A673 (cell line): ENCODE measurements around a stretch of chr11.

GRCh38 chr11:73227815-73228533 is 9.9 kb downstream of the P2RY2 start:
- PRO-cap: no peak

- PRO-cap: no peak
Observed at GRCh38 chr11:73310189-73311255, 2.4 kb downstream of the ARHGEF17 start.

- PRO-cap: no peak
Observed at GRCh38 chr11:73311583-73311875, 3.5 kb downstream of the ARHGEF17 start.

GRCh38 chr11:73317242-73317579 is 9.1 kb downstream of the ARHGEF17 start:
- PRO-cap: bidirectional peak, plus-strand start at chr11:73317746, minus-strand start at chr11:73317472

DNA sequence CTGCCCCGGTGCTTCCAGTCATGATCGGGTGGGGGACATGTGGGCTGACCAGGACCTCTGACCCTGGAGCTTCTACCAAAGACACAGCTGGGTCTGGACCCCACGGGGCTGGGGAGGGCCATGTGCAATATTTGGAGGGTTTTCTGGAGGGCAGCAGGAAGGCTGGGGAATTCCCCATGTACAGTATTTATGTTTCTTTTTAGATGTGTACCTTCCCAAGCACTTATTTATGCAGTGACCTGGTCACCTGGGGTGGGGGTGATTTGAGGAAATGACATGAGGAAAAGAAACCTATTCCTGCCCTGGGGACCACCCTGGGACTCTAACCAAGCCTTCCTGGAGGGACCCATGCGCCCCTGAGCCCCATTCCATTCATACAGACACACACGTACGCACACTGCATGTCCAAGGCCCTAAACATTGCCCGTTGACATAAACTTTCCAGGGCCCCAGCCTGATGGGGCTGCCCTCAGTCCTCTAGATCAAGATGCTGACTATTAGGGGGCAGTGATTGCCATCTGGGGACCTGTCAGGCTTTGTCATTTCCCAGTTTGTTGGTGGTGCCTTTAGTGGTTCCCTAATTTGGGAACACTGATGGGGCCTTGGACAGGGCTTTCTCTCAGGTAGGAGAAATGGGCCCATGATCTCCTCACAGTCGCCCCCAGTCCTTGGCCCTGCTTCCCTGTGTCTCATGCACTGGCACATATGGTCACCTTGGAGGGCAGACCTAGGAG is 8.0 kb upstream of the RELT start:
- PRO-cap: no peak

DNA sequence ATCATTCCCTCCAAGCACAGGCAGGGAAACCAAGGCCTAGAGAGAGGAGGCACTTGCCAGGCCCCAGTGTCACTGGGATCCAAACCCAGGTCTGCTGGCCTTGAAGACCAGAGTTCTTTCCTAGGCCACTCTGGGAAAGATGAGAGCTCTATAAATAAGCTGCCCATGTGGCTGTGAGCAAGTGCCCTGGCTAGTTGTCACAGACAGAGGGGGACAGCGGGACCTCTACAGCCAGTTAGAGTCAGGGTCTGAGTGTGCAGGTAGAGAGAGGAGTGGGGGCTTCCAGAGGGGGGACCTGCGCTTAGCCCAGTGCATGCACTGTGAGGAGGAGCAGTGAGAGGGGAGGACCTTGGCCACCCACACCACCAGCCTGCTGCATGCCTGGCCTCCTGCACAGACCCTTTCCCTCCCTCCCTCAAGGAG is 4.9 kb downstream of the RELT start:
- PRO-cap: no peak

GRCh38 chr11:73647375-73648067 is 1.1 kb downstream of the PLEKHB1 start:
- PRO-cap: no peak

- PRO-cap: no peak
Observed at GRCh38 chr11:73648389-73649100, 2.2 kb downstream of the PLEKHB1 start.

DNA sequence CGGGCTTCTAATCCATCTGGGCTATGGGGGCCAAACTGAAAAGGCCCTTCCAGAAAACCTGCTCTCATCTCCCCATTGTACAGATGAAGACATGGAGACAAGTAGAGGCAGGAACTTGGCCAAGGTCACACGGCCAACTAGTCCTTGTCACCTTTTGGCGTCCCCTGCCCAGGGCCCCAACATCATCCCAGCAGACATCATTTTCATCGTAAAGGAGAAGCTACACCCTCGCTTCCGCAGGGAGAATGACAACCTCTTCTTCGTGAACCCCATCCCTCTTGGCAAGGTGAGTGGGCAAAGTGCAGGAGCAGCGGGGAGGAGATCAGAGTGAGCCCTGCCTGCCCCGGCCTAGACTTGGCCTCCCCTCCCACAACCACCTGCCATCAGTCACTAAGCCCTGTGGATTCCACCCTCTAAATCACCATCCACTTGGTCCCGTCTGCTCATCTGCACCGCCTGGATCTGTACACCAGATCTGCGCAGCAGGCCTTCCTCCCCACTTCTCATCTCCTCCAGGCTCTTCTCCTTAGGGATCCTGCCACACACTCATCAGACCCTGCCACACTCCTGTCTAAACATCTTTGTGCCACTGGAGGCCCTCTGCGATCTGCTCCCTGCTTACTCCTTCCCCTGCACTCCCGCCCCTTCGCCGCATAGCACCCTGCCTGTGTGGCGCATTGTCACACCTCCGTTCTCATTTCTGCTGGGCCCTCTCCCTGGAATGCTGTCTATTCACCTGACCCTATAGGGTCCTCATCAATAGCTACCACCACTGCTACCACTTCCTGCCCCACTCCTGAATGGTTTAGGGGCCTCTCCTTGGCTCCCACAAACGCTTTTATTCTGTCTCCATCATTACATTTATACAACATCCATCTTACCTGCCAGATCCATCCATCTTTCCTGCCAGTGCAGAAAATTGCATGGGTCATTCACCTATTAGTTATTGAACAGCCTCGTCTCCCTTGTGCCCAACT is 14.2 kb downstream of the UCP2 start:
- PRO-cap: no peak

DNA sequence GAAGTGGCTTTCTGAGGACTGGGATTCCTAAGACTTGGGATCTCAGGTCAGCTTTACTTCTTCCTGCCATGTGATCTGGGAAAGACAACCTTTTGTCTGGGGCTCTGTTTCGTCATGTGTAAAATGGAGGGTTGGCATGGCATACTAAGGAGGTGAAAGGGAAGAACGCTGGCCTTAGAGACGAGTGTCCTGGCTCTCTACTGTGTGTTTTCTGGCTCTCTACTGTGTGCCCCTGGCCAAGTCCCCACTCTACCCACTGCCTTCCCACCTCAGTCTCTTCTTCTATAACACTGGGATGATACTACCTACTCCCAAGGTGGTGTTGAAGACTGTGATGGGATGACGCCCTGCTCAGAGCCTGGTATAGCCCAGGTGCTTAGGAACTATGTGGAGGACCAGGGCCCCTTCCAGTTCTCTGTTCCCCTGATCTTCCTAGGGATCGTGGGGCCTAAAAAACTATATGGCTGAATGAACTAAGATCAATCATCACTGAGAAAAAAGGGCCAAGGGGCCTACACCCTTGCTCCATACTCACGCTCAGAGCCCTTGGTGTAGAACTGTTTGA is 5.2 kb downstream of the UCP2 start:
- PRO-cap: no peak

- PRO-cap: no peak
Observed at GRCh38 chr11:74026133-74026332, 17.1 kb upstream of the UCP3 start.

GRCh38 chr11:74625175-74625741 is 32.9 kb downstream of the POLD3 start:
- PRO-cap: no peak

DNA sequence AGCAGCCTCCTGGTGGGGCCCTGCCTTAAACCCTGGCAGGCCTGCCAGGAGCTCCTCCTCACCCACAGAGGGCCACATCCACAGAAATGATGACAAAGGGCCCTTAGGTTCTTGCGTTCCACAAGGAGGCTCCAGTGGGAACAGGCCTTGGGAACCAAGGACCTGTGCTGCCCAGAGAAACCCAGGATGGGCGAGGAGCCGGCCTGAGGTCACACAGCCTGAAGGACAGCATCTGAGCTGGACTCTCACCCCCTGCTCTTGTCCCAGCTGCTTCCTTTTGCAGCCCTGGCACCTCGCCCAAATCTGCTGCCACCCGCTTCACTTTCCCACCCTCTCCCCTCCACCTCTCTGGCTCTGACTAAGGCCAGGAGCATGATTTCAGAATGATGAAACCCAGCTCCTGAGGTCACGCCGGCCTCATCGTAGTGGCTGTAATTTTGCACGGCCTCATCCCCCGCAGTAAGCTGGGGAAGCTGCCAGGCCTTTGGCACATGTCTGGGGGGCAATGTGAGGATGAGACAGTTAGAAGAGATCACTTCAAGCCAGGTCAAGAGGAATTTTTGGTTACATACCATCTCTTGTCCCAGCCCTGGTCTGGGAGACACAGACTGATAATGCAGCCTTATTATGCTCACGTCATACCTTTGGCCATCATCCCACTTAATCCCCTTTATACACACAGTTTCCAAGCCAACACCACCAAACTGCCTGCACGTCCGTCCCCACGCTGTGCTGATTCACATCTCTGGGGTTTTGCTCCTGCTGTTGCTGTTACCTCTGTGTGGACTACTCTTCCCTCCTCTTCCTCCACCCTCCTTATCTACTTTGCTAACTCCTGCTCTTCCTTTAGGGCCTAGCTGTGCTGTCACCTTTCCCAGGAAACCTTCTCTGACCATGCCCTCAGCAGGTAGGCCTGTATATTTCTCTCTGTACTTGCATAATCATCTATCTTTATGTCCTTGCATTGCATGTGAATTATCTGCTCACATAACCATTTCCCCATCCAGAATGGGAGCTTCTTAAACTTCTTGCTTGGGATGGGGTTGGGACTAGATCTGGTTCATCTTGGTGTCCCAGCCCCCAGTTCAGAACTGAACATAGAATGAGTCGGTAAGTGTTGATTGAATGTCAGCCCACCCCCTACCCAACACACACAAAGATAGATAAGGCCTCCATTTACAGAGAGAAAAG is 58.1 kb downstream of the CHRDL2 start:
- PRO-cap: no peak

GRCh38 chr11:74682984-74684019 is 47.9 kb downstream of the CHRDL2 start:
- PRO-cap: bidirectional peak, plus-strand start at chr11:74683579, minus-strand start at chr11:74683584

DNA sequence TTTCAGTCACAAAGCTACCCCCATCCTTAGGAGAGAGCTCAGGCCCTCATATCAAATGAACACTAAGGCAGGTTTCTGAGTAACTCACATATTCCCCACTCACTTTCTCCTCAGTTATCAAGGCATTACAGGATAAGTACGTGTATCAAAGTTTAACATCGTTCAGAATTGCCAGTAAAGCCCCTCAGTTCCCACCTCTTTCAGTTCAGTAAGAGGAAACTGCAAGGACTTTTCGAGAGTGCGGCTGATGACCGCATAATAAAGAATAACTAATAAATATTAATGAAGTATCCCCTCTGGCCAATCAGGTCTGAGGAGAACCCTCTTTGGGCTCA is 246 bp upstream of the RNF169 start:
- PRO-cap: bidirectional peak, plus-strand start outside the sequence, minus-strand start at position 221 of the sequence

DNA sequence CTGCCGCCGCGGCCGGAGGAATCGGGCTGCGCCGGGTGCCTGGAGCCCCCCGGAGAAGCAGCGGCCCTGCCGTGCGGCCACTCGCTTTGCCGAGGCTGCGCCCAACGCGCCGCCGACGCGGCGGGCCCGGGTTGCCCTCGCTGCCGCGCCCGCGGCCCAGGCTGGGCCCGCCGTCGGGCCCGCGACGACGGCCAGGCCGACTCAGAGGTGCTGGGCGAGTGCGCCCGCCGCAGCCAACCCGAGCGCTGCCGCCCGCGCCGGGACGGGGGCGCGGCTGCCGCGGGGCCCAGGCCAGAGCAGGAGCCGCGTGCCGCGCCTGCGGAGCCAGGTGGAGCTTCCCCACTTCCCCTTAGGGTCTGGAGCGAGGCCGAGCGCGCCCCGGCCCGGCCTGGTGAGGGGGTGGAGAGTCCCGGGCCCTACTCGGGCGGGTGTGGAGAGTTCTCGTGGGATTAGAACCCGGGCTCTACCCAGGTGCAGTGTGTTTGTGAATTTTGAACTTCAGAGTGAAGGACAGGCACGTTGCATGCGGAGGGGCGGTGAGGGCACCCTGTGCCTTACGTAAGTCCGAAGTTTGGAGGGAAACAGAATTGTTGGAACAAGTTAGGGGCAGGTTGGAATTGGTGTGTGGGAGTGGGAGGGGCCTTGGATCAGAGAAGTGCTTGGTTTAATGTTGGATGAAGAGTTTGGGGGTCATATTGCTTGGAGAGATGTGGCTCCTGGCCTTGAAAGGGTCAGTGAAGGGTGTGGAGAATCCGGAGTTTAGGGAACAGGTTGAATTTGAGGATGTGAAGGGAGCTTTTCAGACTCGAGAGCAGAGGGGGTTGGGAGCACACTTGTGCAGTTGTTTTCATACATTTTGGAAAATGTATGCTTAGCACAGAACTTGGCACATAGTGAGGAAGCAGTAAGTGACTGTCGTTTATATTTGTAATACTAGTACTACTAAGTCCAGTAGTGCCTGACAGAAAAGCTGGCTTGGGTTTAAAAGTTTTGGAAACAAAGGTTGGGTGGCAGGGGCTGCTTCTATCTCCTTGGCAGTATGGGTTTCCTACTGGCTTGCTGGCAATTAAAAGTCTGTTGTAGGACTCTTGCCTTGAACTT is 756 bp downstream of the RNF169 start:
- PRO-cap: bidirectional peak, plus-strand start at position 159 of the sequence, minus-strand start at position 189 of the sequence; bidirectional peak, plus-strand start at position 294 of the sequence, minus-strand start at position 276 of the sequence; unidirectional peak, minus-strand start at position 573 of the sequence

- PRO-cap: no peak
Observed at GRCh38 chr11:74841357-74842386, 93.0 kb downstream of the RNF169 start.

- PRO-cap: no peak
Observed at GRCh38 chr11:75147652-75148412, 3.1 kb upstream of the SLCO2B1 start.

GRCh38 chr11:75154514-75155549 is 3.9 kb downstream of the SLCO2B1 start:
- PRO-cap: no peak

DNA sequence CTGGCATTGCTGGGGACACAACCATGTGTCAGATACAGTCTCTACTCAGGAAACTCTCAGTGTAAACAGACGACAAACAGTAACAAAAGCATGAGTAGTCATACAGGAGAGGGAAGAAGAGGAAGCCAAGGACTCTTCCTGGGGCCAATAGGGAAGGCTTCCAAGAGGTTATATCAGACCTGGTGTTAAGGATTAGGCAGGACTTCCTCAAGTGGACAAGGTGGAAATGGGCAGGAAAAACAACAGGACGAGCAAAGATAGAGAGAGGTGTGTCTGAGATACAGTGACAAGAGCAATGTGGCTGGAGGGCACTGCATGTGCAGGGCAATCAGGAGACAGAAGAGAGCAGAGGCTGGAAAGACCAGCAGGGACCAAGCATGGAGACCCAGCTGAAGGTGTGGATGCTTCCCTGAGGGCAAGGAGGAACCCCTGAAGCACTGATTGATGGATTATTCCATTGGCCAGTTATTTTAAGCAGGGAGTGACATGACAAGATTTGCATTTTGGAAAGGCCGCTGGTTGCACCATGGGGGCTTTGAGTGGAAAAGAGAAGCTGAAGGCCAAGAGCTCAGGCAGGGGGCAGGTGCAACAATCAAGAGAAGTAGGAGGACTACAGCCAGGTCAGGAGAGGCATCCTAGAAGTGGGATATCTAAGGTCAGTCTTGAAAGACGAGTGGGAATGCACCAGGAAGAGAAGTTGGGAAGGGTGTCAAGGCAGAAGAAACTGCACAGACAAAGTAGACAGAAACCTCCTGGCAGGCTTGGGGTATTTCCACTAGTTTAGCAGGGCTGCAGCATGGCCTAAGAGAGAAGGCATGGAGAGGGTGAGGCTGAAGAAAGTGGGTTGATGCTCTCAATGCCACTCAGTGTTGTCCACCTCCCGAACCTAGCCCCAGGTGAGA is 31.4 kb upstream of the TPBGL start:
- PRO-cap: no peak